Panc1 (cell line): ENCODE measurements around a stretch of chr22.

DNA sequence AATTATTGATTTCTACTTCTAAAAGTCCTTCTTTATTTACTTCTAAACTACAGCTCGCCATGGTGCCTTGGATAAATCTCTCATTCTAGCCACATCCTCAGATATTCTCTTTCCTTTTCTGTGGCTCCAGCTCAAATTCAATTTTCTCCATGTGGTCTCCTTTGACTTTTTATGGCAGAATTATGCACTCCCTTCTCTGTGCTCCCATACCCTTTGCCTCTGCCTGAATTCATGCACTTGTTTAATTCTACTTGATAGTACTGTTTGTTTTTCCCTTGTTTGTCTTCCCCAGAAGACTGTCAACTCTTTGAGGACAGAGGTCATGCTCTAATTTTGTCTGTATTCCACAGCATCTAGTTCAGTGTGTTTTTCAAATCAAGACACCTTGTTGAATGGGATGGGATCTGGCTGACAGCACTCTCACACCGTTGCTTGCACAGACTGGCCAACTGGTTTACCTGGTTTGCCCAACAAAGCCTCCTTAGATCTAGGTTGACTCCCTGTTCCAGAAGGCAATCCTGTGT, 121.3 kb upstream of the TIMP3 start:
- RRBS, 2 experiments, result no CpG with 5 or more reads among the region's 2 CpGs

- RRBS, 2 experiments, result no CpG with 5 or more reads among the region's 3 CpGs
Observed at GRCh38 chr22:32841620-32841954, 40.1 kb downstream of the TIMP3 start.

DNA sequence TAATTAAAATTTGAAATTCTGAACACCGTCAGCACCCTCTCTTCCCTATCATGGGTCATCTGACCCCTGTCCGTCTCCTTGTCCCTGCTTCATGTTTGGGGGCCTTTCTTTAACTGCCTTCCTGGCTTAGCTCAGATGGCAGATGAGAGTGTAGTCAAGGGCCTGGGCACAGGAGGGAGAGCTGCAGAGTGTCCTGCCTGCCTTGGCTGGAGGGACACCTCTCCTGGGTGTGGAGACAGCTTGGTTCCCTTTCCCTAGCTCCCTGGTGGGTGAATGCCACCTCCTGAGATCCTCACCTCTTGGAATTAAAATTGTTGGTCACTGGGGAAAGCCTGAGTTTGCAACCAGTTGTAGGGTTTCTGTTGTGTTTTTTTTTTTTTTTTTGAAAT, 59.0 kb downstream of the TIMP3 start:
- RRBS, 2 experiments, result no CpG with 5 or more reads among the region's 2 CpGs

GRCh38 chr22:32880919-32881730, 79.6 kb downstream of the TIMP3 start:
- RRBS, 2 experiments, result no CpG with 5 or more reads among the region's 21 CpGs

- RRBS, 2 experiments, result no CpG with 5 or more reads among the region's 8 CpGs
Observed at GRCh38 chr22:33335641-33336313, 277.6 kb upstream of the SYN3 start.

GRCh38 chr22:33724633-33725106, 195.6 kb downstream of the LARGE1 start:
- RRBS, 2 experiments, result no CpG with 5 or more reads among the region's 4 CpGs

GRCh38 chr22:33841575-33842097, 78.6 kb downstream of the LARGE1 start:
- RRBS, 2 experiments, result no CpG with 5 or more reads among the region's 4 CpGs

GRCh38 chr22:33917799-33918438, 2.4 kb downstream of the LARGE1 start:
- RRBS, 2 experiments, result no CpG with 5 or more reads among the region's 11 CpGs

DNA sequence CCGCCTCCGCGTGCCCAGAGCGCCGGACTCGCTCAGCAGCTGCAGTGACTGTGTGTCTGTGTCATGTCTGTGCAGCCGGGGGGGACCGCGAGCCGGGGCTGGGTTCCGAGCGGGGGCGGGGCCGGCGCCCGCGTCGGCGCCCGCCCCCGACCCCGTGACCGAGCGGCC, 568 bp upstream of the LARGE1 start:
- RRBS, 2 experiments, result under 1 to 4% methylated on average over 18 of the region's 24 CpGs

DNA sequence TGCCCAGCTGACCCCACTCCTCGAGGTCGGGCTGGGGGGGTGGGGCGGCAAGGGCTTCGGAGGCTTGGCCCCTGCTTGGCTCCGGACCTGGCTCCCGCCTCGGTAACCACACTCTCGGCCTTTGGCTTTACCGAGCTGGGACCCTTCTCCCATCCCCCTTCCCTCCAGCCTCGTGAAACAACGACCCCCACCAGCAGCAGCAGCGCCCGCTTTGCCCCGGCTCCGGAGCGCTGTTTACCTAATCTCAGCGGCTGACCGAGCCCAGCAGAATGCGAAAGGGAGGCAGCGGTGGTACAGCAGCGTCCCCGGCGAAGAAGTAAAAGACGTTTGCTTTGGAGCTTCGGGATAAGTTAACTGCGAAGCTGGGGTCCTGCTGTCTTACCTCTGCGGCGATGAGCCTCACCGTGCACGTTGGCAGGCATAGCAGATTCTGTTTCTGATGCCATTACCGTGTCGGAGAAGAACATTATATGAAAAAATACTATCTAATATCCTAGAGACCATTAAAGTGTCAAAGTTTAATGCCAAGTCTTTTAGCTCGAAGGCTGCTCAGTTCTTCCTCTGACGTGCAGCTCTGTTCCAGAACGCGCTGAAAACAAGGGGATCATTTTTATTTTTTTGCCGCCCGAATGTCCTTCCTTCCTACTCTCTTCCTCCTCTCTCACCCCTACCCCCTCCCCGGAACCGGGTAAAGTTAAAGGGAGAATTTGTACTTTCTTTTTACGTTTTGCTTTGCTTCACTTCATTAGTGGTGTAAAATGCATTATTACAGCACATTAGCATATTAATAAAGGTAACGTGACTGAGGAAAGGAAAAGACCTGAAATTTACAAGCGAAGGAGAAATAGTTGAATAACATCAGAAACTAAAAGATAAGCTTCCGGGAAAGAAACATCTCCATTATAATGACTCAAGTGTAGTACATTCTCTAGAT, 2.2 kb upstream of the LARGE1 start:
- RRBS, 2 experiments, result 1 to 7% methylated on average over 8 to 11 of the region's 44 CpGs

DNA sequence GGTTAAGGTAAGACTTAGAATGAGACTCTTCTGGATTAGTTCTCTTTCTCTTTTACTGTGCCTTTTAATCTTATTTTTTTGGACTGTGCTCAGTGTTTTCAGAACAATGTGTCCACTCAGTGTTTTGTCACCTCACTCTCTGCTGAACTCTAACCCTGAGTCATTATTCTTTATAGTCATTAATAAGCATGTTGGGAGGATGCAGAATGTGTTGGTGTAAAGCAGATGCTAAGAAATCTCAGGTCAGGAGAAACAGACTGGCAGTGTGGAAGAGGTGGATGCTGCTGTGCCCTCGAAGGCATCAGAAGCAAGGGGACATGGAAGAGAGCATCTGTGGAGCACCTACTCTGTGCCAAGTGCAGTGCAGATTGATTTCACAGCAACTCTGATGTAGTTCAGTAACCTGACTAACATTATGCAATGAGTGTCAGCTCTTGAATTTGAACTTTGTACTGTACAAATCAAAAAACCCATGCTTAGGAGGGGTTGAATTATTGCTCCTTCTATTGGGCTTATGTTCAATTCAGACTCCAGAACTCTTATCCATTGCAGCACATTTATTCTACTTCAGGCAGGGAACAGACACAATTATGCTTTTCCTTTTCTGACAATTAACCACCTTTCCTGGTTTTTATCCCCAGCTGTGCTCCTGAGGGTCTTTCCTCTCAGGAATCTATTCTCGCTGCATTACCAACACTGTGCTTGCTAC, 80.8 kb upstream of the LARGE1 start:
- RRBS, 2 experiments, result no CpG with 5 or more reads among the region's 2 CpGs

DNA sequence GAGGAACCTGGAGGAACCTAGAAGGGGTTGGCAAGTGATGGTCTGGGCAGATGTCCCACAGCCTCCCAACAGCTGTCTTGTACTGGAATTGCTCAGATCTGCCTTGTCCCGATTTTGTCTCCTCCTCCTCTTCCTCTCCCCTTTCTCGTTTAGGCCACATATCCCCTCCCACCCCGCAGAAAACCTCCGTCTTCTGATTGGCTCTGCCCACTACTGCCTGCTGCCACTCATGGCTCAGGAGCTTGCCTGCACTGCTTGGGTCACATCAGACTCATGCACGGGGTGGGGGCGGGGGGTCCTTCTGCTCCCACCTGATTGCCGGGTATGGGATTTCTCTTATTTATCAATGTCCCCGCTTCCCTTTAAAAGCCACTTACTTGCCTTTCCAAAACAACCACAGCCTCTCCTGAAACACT, 14.5 kb downstream of the TOM1 start:
- RRBS, 2 experiments, result no CpG with 5 or more reads among the region's 8 CpGs

- RRBS, 2 experiments, result no CpG with 5 or more reads among the region's 5 CpGs
Observed at GRCh38 chr22:35377817-35378332, 3.0 kb upstream of the HMOX1 start.

DNA sequence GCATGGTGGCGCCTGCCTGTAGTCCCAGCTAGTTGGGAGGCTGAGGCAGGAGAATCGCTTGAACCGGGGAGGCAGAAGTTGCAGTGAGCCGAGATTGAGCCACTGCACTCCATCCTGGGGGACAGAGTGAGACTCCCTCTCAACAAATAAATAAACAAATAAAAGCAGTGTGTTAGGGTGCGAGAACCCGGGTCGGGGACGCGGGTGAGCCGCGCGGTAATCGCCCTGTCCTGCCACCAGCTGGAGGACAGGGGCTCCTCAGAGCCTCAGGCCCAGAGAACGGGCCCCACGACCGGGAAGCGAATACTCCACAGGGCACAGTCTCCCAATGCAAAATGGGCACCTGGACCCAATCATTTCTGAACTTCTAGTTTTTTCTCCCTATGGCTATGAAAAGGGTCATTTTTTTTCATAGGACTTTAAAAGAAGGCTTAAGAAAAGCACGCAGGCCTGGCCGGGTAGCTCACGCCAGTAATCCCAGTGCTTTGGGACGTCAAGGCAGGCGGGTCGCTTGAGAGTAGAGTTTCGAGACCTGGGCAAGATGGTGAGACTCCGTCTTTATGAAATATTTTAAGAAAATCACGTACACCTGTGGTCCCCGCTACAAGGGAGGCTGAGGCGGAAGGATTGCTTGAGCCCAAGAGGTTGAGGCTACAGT, 710 bp upstream of the MCM5 start:
- RRBS, 2 experiments, result 85% methylated on average over 12 of the region's 28 CpGs; no CpG with 5 or more reads in 1 of the 2 experiments

DNA sequence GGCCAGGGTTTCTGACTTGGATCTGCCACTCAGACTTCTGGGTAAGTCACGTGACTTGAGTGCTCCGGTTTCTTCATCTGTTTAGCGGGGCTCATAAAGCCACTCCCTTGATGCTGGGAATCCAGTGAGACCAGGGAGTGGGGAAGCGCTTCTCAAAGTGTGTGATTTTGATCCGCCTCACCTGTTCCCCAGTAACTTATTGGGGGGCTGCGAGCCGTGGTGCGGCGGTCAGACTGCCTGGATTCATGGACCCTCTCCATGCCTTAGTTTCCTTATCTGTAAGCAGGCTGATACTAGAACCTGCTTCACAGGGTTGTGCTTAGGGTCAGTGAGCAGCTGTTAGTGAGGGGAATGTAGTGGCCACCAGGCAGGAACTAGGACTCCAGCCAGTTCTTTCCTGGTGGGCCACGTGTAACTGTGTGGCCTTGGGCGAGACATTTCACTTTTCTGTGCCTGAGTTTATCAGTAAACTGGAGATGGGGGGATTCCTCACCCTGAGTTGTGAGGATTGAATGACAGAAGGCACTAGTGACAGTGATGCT, 24.7 kb downstream of the MCM5 start:
- RRBS, 2 experiments, result no CpG with 5 or more reads among the region's 11 CpGs

DNA sequence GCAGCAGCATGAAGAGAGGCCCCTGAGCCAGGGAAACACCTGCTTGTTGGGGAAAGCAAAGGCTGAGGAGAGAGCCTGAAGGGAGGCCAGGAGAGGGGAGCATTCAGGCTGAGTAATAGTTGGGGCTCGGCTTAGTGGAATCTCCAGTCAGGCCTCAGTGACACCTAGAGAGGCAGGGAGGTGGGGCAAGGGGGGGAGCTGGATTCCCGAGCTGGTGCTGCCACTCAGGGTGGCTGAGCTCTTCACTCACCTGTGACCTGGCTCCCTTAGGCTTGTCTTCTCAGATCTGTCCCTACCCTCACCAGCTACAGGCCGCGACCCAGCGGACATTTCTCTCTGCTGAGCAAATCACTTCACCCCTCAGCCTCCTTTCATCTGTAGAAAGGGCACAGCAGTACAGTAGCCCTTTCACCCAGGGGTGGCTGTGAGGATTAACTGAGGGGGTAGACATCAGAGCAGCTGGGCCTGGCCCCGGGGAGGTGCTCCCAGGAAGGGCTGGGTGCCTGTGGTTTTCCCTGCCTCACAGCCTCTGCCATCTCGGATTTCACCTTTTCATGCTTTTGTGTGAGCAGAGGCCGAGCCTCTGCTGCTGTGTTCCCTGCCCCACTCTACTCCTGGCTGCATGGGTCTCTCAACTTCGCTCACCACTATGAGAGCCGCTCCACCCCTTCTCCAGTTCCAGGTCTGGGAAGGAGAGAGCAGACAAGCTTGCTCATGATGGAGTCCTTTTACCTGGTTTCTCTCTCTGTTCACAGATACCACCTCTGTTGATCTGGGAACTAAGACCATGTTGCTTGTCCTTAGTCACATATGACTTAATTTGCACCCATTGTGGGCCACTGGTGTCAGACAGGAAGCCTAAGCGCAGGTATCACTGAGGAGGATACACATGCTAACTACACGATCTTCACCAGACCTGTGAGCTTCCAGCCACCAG, 26.6 kb downstream of the MCM5 start:
- RRBS, 2 experiments, result no CpG with 5 or more reads among the region's 12 CpGs

DNA sequence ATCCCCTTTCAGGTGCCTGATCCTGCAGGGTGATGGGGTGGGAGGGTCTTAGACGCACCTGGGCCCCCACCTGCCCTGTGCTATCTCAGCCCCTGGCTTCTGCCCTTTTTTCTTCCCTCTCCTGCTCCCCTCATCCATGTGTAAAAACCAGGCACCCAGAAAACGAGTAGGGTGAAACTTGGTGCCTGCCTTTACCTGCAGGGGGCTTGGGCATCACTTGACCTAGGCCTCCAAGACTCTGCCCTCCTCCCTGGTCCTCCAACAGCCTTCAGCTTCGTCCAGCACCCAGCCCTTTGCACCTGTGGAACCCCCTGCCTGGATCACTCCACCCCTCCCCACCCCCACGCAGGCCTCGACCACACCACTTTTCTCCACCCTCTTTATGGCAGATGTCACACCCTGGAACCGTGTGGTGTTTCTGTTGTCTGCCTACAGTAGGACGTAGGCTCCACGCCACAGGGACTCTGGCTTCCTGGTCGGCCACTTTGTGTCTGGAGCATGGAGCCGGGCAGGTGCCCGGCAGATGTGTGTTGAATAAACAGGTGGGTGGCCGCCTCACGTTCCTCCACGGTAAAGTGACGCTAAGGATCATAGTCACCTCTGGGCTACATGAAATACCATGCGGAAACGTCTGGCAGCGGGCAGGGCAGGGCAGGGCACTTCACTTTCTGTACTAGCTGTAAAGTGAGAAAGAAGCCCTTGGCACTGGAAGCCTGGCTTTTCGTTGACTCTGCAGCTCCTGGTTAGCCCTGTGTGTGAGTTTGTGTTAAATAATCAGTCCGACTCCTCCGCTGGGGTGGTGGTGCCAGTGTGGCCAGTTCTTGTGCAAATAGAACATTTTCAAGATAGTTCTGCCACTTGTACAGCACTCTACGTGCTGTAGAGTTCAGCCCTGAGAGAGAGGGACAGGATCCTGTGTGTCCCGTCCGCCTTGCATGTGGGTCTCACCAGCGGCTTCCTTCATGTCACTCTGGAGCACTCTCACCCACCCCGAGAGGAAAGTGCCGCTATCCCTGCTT, 52.3 kb downstream of the MCM5 start:
- RRBS, 2 experiments, result no CpG with 5 or more reads among the region's 27 CpGs

DNA sequence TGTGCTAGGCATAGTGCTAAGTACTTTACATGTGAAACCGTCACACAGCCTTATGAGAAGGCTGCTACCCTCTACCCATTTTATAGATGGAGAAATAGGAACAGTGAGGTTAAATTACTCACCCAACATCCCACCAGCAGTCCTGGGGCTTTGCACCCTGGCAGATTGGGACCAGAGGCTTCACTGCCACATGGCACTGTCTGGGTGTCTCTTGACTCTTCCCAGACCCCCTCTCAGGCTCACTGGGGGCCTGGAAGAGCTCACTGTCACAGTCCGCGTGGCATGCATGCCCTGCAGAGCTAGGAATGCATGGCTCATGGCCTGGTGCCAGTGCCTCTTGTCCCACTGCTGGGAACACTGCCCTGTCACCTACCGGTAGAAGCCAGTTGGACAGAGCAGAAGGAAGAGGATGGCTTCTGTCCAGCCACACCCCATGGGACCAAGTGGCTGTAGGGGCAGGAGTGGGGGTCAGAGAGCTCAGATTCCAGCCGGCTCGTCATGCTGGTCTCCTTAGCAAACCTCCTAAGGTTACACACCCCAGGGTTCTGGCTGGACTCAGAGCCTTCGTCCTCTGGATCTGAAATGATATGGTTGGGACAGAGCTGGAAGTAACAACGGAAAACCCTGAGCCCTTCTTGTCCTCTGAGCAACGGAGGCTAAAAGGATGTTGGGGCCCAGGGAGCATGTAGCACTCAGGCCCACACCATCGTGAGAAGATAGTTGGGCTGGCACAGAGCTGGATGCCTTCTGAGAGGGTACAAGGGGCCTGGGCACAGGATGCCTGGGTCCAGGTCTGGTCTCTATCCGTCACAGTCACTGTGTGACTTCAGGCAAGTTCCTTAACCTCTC, 29.6 kb downstream of the MB start:
- RRBS, 2 experiments, result 33% methylated on average over 2 of the region's 11 CpGs; no CpG with 5 or more reads in 1 of the 2 experiments

DNA sequence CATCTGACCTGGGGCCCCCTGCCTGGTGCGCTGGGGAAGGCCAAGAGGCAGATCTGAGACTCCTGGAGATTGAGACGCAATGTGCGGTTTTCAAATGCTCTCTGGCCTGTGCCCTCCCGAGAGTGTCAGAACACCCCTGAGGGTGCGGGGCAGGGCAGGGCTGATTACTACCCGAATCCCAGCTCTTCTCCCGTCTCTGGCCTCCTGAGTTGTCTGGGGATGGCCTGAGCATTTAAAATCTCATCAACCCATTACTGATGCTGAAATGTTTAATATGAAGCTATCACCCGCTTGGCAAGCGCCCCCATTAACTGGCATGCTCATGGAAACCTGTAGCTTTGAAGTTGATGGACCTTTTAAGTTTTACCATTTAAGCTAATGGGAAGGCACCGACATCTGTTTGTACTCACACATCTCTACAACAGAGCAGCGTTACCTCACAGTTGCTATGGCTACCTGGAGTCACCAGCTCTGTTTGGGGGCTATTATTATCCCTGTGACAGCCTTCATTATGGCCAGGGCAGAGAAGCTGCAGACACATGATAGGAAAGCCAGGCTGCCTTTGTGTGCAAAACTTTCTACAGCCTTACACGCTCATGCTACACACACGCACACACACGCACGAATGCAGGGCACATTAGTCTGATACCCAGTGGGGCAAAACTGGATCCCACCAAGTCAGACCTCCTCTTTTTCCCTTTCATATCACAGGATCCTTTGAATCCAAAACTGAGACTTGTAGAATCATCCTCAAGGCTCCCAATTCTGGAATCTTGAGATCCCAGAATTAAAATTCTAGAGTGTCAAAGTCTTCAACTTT, 3.7 kb upstream of the MB start:
- RRBS, 2 experiments, result no CpG with 5 or more reads among the region's 15 CpGs

- RRBS, 2 experiments, result no CpG with 5 or more reads among the region's 7 CpGs
Observed at GRCh38 chr22:35766719-35767369, 49.2 kb downstream of the APOL5 start.